Mononuclear cell (primary cell): ENCODE measurements around a stretch of chr17.

DNA sequence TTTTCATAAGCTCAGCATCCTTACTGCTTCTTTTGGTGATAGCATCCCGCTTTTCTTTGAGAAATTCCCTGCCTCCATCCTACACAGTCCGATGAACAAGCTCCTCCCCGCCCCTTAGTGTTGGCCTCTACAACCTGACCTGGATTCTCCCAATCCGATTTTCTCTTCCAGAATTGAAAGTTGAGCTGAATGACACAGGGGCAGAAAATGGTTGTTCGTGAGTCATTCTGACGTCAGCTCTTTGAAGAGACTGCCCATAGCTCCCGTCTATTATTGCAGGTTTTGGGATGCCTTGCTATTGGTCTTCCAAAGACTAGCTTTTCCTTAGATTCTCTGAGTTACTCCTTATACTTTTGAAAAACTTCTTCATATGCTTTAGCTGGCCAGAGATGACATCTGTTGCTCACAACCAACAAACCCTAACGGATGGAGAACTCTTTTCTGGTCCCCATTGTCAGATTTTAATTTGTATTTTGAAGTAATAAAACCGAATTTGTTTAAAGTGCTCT lies 279.6 kb downstream of the SLC39A11 start:
- RRBS = no CpG with 5 or more reads among the region's 9 CpGs

GRCh38 chr17:72902073-72902377 lies 190.5 kb downstream of the SLC39A11 start:
- RRBS = no CpG with 5 or more reads among the region's 9 CpGs

DNA sequence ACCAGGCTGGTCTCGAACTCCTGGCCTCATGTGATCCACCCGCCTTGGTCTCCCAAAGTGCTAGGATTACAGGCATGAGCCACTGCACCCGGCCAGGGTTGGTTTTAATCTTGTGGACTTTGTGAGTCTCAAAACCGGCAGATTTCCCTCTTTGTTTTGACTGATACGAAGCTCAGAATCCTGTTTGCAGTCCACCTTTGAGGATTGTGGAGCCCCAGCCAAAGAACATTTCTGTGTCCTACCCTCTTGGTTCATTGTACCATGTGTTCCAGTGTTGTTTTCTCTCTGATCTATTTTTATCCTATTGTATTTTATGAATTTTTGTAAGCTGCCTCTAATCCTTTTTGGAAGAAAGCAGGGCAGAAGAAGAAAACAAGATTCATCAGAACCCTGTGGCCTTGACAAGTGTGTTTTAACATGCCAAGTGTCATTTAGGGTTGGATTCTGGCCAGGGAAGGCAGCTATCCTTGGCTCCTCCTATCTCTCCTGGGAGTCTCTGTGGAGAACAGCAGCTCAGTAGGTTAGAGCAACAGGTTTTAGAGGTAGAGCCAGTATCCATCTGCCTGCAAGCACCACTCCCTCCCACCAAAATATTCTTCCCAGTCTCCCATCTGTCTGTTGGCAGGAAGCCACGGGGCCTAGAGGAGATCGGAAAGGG lies 16.6 kb upstream of the CPSF4L start:
- RRBS = no CpG with 5 or more reads among the region's 7 CpGs

GRCh38 chr17:73304842-73305704 lies 6.7 kb downstream of the CDC42EP4 start:
- RRBS = 15% methylated on average over 6 of the region's 15 CpGs

GRCh38 chr17:73342625-73343837 lies 31.2 kb upstream of the CDC42EP4 start:
- RRBS = 83% methylated on average over 3 of the region's 24 CpGs

DNA sequence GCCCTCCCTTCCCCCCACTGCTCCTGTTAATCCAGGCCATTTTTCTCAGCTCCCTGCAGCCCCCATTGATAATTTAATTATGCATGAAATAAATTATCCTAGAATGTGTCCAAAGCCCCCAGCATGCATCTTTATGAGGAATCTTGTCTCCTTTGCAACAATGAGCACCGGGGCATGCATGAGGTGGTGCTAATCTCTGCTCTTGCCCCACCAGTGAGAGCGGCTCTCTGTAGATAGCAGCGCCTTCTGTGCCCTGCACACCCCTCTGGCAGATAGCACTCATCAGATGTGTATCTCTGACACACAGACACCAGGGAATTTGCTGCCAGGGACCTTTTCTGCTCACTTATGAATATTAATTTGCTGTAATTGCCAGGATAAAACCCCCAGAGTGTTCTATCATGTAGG lies 140.2 kb upstream of the CDC42EP4 start:
- RRBS = no CpG with 5 or more reads among the region's 3 CpGs

DNA sequence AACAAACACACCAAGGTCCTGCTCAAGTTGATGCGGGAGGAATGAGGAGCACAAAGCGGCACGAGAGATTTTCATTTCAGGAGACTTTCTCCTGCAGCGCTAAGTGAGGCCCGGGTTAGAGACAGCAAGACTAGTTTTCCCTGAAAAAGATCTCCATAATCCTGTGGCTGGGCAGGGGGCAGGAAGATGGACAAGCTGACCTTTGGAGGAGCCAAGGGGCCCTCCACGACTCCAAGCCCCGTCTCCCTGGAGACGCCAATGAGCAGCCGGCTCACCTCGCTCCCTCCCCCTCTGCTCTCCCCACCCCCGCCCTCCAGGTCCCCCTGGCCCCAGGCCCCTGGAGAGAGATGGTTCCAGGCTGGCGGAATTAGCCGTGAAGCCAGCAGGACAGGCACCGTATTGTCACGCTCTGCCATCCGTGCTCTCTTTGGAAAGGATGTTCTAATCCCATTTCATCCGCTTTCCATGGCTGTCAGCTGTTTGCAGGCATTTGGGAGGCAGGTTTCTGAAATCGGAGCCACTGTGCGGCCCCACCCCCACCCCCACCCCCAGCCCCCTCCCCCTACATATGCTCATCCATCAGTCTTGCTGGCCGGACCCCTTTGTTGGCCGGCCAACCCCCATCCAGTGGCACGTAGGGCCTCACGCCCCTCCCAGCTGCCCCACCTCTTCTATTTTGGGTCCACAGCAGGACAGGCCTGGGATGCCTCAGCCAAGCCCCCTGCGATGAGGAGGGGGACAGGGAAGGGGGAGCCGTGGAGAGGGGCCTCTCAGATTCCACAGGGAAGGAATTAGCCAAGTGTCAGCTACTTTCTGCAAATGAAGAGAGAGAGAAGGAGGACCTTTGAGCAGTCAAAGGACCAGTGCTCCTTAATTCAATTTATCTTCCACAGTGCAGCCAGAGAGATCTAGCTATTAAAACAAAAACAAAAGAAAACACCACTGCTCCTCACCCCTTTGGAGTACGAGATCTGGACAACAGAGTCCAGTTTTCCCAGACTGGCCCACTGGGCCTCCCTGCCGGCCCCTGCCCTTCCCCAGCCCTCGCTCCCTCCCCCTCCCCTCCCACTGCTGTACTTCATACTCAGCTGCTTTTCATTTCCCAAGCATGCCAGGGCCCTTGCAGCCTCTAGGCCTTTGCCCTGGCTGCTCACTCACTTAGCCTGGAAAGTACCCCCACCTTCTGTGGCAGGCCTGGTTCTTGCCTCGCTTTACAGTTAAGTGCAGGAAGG lies 30.8 kb downstream of the SDK2 start:
- RRBS = no CpG with 5 or more reads among the region's 29 CpGs

DNA sequence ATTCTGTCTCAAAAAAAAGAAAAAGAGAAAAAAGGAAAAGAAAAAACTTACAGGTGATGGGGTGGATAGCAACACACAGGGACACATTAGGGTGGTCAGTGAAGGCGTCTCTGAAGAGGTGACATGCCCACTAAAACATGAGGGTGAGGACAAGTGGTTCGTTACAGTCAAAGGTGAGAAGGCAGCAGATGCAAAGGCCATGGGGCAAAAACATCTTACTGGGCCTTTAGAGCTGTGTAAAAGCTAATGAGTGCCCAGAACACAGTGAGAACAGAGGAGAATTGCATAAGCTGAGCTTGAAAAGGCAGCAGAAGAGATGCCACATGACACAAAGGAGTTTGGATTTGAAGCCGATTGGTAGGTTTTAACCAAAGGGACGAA lies 48.5 kb upstream of the RPL38 start:
- RRBS = no CpG with 5 or more reads among the region's 4 CpGs

DNA sequence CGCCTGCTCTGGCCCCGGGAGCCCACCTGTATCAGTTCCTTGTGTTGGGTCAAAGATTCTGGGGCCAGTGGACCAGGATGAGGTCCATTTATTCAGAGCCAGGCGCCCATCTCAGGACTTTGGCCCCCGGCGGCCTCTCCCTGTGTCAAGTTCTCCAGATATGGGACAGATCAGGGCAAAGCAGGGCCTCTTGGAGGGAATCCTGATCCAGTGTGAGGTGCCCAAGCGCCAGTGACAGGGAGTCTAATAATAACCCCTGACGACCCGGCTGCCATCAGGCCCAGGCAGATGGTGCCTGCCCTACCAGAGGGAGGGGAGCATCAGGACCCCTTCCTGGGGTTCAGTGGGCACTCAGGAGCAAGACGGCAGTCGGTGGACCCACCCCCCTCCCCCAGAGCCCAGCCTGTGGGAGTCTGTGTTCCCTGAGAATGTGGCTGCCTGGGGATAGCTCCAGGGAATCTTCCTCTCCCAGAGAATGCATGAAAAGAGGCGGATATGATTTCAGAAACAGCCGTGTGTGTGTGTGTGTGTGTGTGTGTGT lies 1.4 kb downstream of the TTYH2 start:
- RRBS = 97% methylated on average over 3 of the region's 12 CpGs

GRCh38 chr17:74430518-74431560 lies 1.0 kb upstream of the GPRC5C start:
- RRBS = 5% methylated on average over 43 of the region's 75 CpGs

DNA sequence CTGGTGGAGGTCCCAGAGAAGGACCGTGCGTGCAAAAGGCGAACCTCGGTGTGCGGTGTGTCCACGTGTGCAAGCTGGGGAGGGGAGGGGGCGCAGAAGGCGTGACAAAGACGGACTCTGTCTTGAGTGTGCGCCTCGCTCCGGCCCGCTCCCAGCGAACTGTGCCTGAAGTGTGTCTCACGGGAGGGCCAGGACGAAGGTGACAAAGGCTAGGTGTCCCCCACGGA lies 309 bp upstream of the GPRC5C start:
- RRBS = no CpG with 5 or more reads among the region's 17 CpGs

- RRBS = no CpG with 5 or more reads among the region's 8 CpGs
These were observed 12.6 kb downstream of the GPRC5C start for GRCh38 chr17:74444622-74444844.

- RRBS = no CpG with 5 or more reads among the region's 5 CpGs
These were observed 11.2 kb downstream of the CD300LB start for GRCh38 chr17:74520058-74520571.

DNA sequence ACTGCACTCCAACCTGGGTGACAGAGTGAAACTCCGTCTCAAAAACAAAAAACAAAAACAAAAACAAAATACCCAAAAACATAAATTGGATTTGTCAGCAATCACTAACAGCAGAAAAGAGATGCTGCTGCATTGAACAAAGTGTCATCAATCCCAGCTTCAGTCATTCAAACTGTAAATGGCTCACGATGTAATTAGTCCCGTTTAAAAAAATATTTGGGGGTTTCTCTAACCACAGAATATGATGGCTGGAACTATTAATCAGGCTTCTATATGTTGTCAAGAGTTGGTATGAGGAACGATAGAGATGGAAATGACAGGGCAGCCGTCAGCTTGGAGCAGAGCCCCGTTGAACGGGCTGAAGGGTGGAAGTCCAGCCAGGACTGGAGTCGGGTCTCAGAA lies 1.5 kb downstream of the CD300LB start:
- RRBS = no CpG with 5 or more reads among the region's 8 CpGs

DNA sequence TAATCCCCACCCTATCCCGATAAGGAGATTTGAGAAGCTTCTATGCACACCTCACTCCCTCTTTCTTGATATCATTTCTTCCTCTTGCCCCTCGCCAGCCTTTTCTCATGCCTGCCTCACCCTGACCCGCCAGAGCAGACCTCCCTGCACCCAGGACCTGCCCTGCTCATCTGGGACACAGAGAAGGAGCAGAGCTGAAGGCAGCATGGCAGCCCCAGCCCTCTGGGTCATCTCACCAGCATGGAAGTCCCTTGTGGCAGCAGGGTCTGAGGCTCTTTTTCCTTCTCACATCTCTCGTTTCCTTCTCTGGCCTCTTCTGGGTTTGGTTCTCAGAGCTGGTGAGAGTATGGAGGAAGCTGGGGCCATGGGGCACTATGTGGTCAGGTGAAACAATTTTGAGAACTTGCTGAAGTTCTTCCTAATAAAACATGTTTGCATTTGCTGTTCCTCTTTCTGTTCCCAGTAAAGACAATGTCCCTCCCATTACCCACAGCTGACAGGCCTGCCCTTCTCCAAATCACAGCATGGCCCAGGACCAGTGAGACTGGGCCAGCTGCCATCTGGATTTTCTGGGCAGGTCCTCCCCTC lies 21.3 kb upstream of the CD300C start:
- RRBS = no CpG with 5 or more reads among the region's 4 CpGs

GRCh38 chr17:74569221-74569985 lies 22.7 kb downstream of the CD300LD start:
- RRBS = no CpG with 5 or more reads among the region's 27 CpGs

DNA sequence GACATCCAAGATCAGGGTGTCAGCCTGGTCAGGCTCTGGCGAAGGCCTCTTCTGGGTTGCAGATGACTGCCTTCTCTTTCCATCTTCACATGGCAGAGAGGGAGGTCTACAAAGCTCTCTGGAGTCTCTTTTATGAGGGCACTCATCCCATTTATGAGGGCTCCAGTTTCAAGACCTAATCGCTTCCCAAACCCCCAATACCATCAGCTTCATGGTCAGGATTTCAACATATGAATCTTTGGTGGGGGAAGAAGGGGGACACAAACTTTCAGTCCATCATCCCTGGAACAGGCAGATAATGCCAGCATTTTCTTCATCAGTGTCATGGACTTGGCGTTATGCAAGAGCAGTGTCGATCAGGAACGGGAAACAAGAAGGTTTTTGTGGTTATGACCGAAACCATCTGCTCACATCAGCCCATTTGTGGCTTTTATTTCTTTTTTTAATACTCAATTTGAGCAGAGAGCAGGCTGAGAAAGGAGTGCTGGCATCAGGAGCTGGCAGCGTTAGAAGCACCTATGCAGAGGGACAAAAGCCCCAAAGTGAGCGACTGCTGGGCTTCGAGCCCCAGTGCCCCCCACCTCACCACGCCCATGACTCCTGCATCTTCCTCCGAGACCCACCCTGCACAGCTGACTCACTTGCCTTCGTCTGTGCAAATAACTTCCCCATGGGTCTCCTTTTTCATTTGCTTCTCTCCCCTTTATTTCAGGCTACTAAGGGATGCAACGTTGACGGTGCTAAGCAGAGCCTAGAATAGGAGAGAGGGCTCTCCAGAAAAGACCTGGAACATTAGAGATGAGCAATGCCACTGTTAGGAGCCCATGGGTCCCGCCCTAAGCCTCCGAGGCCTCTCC lies 16.1 kb upstream of the CD300E start:
- RRBS = no CpG with 5 or more reads among the region's 16 CpGs

DNA sequence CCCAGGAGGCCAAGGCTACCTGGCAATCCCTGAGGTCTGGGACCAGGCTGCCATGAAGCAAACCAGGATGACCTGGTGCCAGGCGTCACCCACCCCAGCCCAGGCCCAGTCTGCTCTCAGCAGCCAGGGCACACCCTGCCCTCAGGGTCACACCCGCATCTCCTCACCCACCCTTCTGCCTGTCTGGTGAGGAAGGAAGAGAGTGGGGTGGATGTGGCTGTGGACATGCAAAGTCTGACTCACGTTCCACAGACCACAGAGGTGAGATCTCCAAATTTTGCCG lies 6.5 kb upstream of the RAB37 start:
- RRBS = no CpG with 5 or more reads among the region's 4 CpGs

- RRBS = 100% methylated on average over 1 of the region's 16 CpGs
These were observed 12.8 kb downstream of the NAT9 start for GRCh38 chr17:74763231-74763828.